ENCODE results near the genes PHOSPHO2, SSB, SP5 and DLX1.

GRCh38 chr2:169694088-169694958 is at the start of gene PHOSPHO2:
TSS of gene PHOSPHO2 (plus strand) at chr2:169694469.
- PRO-cap: bidirectional peak, plus-strand start at chr2:169694471, minus-strand start at chr2:169694350; unidirectional peak, minus-strand start at chr2:169694806
CAGE:
- cytosol, long polyA minus RNA: no peak
- cytosol, long polyA plus RNA: start-site peak on the plus strand at chr2:169694450-169694571, 22 and 57 reads in 2 replicates
- long polyA plus RNA: no peak
- nucleus, long polyA minus RNA: start-site peak on the minus strand at chr2:169694350-169694366, 20 reads
- nucleus, long polyA plus RNA: no peak

- PRO-cap: no peak
CAGE:
- cytosol, long polyA minus RNA: no peak
- cytosol, long polyA plus RNA: no peak
- long polyA plus RNA: no peak
- nucleus, long polyA minus RNA: no peak
- nucleus, long polyA plus RNA: no peak
These were observed 1.1 kb downstream of the KLHL23 start for GRCh38 chr2:169734546-169735226.

DNA sequence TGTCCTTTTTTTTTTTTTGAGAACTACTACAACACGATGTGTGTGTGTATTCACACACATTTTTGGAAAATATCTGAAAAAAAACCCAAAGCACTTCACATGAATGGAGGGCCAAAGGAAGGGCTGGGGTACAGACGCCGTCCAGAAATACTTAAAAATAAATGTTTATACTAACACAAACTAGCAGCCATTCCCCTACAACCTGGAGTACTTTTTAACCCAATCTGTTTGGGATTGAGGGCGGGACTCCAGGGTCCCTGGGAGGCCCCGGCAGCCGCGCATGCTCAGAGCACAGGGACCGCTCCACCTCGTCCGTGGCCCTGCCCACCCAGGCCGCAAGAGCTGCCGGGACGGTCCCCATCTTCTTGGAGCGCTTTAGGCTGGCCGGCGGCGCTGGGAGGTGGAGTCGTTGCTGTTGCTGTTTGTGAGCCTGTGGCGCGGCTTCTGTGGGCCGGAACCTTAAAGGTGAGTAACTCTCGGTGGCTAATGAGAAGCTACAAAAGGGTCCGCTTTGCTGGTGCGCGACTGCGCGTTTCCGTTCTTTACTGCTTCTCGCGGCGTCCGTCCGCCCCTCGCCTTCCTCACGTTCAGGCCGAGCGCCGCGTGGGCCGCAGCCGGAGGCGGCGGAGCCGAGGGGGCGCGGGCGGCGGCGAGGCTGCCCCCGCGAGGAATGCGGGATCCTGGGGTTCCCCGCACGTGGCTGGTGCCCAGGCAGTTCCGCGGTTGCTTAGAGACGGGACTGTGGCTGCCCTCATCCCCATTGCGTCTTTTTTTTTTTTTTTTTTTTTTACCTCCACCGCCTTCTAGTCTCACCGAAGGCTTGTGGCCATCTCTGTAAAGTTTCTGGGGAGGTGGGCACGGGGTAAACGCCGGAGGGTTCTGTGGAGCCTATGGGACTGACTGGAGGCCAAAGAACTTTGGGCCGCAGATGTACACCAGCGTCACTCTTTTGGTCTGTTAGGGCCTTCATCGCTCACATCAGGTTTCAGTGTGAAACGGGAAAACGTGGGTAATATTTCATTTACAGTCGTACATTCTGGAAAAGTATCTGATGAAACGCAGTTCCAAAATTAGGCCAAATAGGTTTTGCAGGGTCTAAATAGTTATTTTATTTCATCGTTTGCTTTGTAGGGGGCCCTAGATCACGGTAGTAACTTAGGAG is at the start of gene SSB:
TSS of gene SSB (plus strand) at position 360 of the 1,162 bp plus-strand sequence.
- PRO-cap: bidirectional peak, plus-strand start at position 378 of the sequence, minus-strand start at position 230 of the sequence; bidirectional peak, plus-strand start at position 590 of the sequence, minus-strand start at position 591 of the sequence; bidirectional peak, plus-strand start at position 714 of the sequence, minus-strand start at position 672 of the sequence; unidirectional peak, minus-strand start at position 951 of the sequence
CAGE:
- cytosol, long polyA minus RNA: start-site peak on the plus strand centred at position 370 of the sequence, 67 bp wide, 475 reads
- cytosol, long polyA plus RNA: start-site peak on the plus strand centred at position 396 of the sequence, 133 bp wide, 2,813 and 4,080 reads in 2 replicates
- long polyA plus RNA: start-site peak on the plus strand centred at position 367 of the sequence, 74 bp wide, 2,273 and 2,207 reads in 2 replicates
- nucleus, long polyA minus RNA: start-site peak on the plus strand centred at position 376 of the sequence, 59 bp wide, 570 reads
- nucleus, long polyA plus RNA: start-site peak on the plus strand centred at position 395 of the sequence, 119 bp wide, 1,426 and 1,615 reads in 2 replicates

- PRO-cap: no peak
CAGE:
- cytosol, long polyA minus RNA: no peak
- cytosol, long polyA plus RNA: no peak
- long polyA plus RNA: no peak
- nucleus, long polyA minus RNA: no peak
- nucleus, long polyA plus RNA: no peak
These were observed 164.1 kb upstream of the MYO3B start for GRCh38 chr2:170013872-170014179.

DNA sequence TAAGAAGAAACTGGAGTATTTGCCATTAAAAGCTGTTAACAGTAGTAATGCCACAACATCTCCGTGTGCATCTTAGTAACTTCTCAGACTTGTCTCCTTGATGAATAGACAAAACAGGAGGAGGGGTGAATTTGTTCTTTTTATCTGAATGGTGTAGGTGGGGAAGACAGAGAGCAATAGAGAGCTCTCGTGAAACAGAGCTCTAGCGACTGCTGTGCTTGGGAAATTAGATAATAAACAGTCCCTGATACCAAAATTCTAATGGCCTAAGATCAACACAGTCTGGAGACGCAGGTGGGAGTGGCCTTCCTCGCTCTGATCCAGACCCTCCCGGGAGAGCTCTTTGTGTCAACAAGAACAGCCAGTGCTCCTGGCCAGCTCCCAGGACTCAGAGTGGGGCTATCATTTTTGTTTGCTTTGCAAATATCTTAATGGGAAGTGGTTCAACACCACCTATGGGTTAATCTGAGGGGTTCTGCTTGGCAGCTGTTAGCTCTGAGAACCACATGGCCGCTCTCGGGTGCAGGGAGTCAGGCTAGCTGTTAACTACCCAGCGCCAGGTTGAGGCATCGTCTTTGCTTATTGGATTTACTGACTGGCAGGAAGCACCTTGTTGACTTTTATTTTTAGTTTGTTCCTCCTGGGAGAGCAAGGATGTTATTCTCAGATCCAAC is 185.0 kb upstream of the SP5 start:
- PRO-cap: bidirectional peak, plus-strand start at position 323 of the sequence, minus-strand start at position 260 of the sequence
CAGE:
- cytosol, long polyA minus RNA: no peak
- cytosol, long polyA plus RNA: no peak
- long polyA plus RNA: no peak
- nucleus, long polyA minus RNA: no peak
- nucleus, long polyA plus RNA: no peak

- PRO-cap: no peak
CAGE:
- cytosol, long polyA minus RNA: no peak
- cytosol, long polyA plus RNA: no peak
- long polyA plus RNA: no peak
- nucleus, long polyA minus RNA: no peak
- nucleus, long polyA plus RNA: no peak
These were observed at the start of gene SP5 for GRCh38 chr2:170715086-170715708. TSS of gene SP5 (plus strand) at chr2:170715337.

DNA sequence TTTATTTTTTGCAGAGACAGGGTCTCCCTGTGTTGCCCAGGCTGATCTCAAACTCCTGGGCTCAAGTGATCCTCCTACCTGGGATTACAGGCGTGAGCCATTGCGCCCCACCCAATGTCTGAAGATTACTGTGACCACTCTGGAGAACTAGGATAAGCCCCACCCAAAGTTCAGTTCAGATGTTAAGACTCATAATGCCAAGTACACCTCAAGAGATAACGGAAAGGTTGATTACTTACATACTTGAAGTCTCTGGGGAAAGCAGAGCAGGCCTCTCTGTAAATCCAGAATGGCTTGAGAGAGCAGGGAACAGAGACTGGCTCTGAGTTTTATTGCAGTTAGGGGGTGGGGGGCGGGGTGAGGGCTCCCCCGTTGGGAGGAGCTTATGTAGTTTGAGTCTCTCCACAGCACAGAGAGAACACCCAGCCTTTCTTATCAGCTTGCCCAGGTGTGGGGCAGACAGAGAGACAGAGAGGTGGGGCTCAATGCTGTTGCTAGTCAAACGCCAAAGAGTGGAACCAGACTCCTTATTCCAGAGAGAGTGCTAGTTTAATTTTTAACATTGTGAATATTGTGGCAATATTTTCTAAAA is 26.4 kb upstream of the ERICH2 start:
- PRO-cap: no peak
CAGE:
- cytosol, long polyA minus RNA: no peak
- cytosol, long polyA plus RNA: no peak
- long polyA plus RNA: no peak
- nucleus, long polyA minus RNA: no peak
- nucleus, long polyA plus RNA: no peak

DNA sequence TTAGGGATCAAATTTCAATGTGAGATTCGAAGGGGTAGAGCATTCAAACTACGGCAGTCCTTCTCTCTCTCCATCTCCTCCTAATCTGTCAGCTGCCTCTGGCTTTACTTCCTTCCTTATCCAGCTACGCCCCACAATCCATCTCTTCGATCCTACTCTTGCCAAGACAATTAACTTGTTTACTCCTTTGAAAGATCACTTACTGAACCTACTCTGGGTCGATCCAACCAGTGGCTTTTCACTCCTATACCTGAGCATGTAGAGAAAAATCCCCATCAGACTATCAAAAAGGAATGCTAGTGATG is 21.1 kb upstream of the TLK1 start:
- PRO-cap: no peak
CAGE:
- cytosol, long polyA minus RNA: no peak
- cytosol, long polyA plus RNA: no peak
- long polyA plus RNA: no peak
- nucleus, long polyA minus RNA: no peak
- nucleus, long polyA plus RNA: no peak

DNA sequence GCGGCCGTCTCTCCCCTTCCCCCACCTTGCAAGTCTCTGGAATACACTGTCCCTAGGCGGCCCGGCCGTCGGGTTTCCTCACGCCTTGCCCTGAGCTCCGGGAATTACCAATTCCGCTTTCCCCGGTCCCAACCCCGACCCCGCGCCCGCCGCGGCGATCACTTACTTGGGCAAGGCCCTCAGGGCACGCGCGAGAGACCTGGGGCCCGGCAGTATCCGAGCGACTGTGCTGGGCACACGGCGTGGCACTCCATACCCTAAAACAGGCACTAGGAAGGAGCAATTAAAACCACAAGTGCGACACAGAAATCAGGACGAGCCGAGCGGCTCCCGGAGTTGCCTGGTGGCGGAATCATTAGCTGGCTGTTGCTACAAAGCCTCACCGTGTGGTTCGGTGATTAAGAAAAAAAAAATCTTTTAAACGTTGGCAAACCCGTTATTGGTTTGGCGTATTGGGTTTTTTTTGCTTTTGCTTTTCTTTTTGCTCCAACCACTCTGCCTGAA is 2.1 kb upstream of the DLX1 start:
- PRO-cap: no peak
CAGE:
- cytosol, long polyA minus RNA: no peak
- cytosol, long polyA plus RNA: no peak
- long polyA plus RNA: no peak
- nucleus, long polyA minus RNA: no peak
- nucleus, long polyA plus RNA: no peak

GRCh38 chr2:172085190-172086039 is at the start of gene DLX1:
TSS of gene DLX1 (plus strand) at chr2:172085507.
- PRO-cap: unidirectional peak, minus-strand start at chr2:172085304
CAGE:
- cytosol, long polyA minus RNA: no peak
- cytosol, long polyA plus RNA: no peak
- long polyA plus RNA: no peak
- nucleus, long polyA minus RNA: no peak
- nucleus, long polyA plus RNA: no peak

- PRO-cap: no peak
CAGE:
- cytosol, long polyA minus RNA: no peak
- cytosol, long polyA plus RNA: no peak
- long polyA plus RNA: no peak
- nucleus, long polyA minus RNA: no peak
- nucleus, long polyA plus RNA: no peak
These were observed 1.7 kb downstream of the DLX1 start for GRCh38 chr2:172086940-172087483.

- PRO-cap: no peak
CAGE:
- cytosol, long polyA minus RNA: no peak
- cytosol, long polyA plus RNA: no peak
- long polyA plus RNA: no peak
- nucleus, long polyA minus RNA: no peak
- nucleus, long polyA plus RNA: no peak
These were observed 3.3 kb downstream of the DLX1 start for GRCh38 chr2:172088391-172089136.

DNA sequence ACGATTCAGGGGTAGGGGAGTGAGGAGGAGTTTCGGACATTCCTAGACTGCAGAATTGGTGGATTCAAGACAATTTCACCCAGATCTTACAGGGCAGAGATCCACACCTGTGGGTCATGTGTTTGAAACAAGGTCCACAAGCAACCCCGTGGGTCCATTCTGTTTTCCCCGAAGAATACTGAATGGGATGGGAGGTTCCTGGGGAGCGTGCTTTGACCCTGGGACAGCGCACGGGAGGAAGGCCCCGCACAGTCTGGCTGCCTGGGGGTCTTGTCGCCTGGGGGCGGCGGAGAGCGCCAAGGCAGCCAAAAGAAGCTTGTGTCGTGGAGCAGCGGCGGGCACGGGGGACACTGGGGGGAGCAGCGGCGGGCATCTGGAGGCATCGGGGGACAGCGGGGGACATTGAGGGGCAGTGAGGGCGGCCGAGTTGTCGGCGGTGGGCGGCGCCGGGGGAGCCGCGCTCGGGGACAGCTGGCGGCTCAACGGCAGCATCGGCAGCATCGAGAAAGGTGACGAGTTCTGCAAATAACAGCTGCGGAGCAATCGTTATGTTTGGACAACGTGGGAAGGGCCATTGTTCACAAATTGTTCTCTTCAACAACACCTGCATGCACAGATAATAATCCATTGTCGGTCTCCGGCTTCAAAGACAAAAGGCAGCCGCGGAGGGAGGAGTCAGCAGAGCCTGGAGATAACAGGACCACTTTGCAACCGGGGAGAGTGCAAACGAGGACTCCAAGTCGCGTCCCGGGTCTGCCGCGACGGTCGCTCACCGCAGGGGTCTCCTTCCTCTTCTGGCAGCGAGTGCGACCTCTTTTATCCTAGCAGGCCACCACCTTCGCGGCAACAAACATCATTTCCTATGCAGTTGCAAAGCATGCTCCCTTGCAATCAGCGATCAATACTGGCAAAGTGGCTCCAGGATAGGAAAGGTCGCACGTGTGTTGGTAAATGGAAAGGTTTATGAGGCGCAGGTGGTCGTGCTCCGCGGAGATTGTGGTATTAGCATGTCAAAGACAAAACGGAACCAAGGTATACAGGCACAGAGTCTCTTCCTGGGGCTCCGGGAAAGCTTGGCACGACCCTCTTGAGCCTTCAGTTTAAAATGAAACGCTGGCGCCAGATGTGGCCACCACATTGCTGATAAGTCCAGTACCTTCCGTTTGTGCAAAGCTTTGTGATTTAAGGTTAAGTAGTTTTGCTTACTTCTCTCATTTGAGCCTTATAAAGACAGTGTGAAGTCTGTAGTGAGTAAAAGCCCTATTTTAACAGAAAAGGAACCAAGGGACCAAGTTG is 132.3 kb upstream of the DLX2 start:
- PRO-cap: no peak
CAGE:
- cytosol, long polyA minus RNA: no peak
- cytosol, long polyA plus RNA: no peak
- long polyA plus RNA: no peak
- nucleus, long polyA minus RNA: no peak
- nucleus, long polyA plus RNA: no peak

DNA sequence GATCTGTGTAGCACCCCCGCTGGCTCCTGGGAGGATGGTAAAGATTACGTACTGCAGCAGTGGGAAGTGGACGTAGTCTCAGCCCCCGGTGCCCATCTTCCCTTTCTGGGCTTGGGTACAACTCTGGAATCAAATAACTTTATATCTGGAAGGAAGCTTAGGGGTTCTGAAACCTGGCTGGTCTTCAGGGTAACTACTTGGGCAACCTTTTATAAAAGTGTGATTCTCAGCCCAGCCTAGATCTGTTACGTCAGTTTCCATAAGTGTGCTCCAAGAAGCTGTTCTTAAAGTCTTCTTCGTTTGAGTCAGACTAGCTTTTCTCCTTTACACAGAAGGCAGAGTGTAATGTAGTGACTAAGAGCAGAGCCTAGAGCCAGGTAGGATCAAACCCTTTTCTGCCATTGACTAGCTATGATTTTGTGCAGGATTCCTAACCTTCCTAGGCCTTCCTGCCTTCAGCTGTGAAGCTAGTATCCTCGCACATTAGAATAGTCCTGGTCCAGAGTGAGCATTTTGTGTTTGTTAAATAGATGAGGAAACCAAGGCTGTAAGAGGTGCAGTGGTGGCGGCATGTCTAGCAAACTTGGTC is 5.8 kb downstream of the ITGA6 start:
- PRO-cap: no peak
CAGE:
- cytosol, long polyA minus RNA: no peak
- cytosol, long polyA plus RNA: no peak
- long polyA plus RNA: no peak
- nucleus, long polyA minus RNA: no peak
- nucleus, long polyA plus RNA: no peak

GRCh38 chr2:172461672-172462355 is 34.4 kb downstream of the ITGA6 start:
- PRO-cap: no peak
CAGE:
- cytosol, long polyA minus RNA: no peak
- cytosol, long polyA plus RNA: no peak
- long polyA plus RNA: no peak
- nucleus, long polyA minus RNA: no peak
- nucleus, long polyA plus RNA: no peak

GRCh38 chr2:172490754-172491542 is 63.6 kb downstream of the ITGA6 start:
- PRO-cap: no peak
CAGE:
- cytosol, long polyA minus RNA: no peak
- cytosol, long polyA plus RNA: no peak
- long polyA plus RNA: no peak
- nucleus, long polyA minus RNA: no peak
- nucleus, long polyA plus RNA: no peak

DNA sequence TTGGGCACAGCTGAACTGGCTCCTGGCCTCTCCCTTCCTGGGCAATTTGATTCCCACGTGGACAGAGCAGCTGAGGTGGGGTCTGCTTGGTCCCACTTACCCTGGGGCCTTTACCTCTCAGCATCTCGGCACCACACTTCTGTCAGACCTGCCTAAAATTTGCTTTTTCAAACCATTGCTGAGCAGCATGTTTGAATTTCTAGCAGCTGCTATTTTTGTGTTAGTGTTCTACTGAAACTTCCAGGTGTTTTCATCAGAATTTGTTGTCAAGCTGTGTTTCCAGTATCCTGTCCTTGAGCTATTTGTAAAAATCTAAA is 63.8 kb upstream of the PDK1 start:
- PRO-cap: no peak
CAGE:
- cytosol, long polyA minus RNA: no peak
- cytosol, long polyA plus RNA: no peak
- long polyA plus RNA: no peak
- nucleus, long polyA minus RNA: no peak
- nucleus, long polyA plus RNA: no peak

- PRO-cap: unidirectional peak, plus-strand start at chr2:172928152; unidirectional peak, plus-strand start at chr2:172928228
CAGE:
- cytosol, long polyA minus RNA: no peak
- cytosol, long polyA plus RNA: no peak
- long polyA plus RNA: no peak
- nucleus, long polyA minus RNA: start-site peak on the plus strand at chr2:172928142-172928227, 798 reads; start-site peak on the plus strand at chr2:172928281-172928294, 61 reads
- nucleus, long polyA plus RNA: no peak
These were observed 147.8 kb upstream of the MAP3K20 start for GRCh38 chr2:172927490-172928531.

DNA sequence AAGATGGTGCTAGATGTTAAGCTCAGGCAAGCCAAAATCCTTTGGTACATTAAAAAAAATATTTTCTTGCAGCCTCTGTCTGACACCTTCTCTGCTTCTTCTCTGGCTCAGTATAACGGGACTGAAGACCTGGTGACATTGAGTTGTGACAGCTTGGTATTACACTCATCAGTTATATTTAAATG is 75.7 kb upstream of the MAP3K20 start:
- PRO-cap: no peak
CAGE:
- cytosol, long polyA minus RNA: no peak
- cytosol, long polyA plus RNA: no peak
- long polyA plus RNA: no peak
- nucleus, long polyA minus RNA: no peak
- nucleus, long polyA plus RNA: no peak

DNA sequence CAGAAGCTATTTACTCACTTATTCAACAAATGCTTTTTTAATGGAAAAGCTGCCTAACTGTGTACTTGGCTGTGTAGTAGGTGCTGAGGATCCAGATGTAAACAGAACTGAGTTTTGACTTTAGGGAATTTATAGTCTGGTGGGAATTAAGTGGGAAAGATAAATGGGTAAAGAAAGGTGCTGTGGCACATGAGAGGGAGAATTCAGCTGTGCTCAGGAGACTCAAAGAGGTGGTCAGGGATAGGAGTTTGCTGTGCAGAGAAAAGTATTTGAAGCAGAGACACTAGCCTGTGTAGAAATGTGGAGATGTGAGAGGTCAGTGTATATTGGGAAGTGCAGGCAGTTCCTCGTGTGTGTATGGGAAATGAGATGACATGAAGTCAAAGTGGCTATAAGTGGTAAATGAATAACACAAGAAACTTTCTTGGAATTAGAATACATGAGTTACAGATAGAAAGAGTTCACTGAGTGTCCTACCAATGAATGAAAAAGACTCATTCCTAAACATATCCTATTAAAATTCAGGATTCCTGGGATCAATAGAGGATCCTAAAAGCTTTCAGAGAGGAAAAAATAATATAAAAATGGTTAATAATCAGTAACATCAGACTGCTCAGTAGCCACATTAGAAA is 11.5 kb downstream of the MAP3K20 start:
- PRO-cap: no peak
CAGE:
- cytosol, long polyA minus RNA: no peak
- cytosol, long polyA plus RNA: no peak
- long polyA plus RNA: no peak
- nucleus, long polyA minus RNA: no peak
- nucleus, long polyA plus RNA: no peak

Measured in endothelial cell of umbilical vein (primary cell).